GM12892 (cell line): ENCODE results near the gene APOL2.

GRCh38 chr22:35590623-35591346, 26.3 kb downstream of the MB start:
- RRBS: no CpG with 5 or more reads among the region's 13 CpGs

- RRBS: no CpG with 5 or more reads among the region's 17 CpGs
Observed at GRCh38 chr22:35612759-35613504, 4.2 kb downstream of the MB start.

DNA sequence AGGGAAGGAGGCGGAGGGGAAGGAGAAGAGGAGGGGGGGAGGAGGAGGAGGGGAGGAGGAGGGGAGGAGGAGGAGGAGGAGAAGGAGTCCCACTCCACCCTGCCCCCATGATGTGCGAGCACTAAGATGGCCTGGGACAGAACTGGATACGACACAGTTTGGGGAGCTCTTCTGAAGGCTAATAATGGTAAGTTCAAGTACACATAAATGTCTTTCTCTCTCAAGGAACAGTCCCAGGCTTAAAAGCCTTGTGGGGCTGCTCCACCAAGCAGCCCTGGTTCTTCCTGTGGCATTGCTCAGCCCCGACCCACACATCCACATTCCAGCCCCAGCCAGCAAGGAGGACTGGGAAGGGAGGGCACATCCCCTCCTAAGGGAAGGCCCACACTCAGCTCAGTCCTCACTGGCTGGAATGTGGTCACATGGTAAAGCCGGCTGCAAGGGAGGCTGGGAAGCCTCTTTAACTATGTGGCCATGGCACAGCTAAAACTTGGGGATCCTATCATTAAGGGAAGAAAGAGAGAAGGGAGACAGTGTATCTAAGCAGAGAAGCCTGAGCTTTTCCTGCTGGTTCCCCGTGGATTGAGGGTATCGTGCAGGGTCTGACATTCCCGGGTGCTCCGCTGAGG, 13.3 kb upstream of the MB start:
- RRBS: no CpG with 5 or more reads among the region's 9 CpGs

DNA sequence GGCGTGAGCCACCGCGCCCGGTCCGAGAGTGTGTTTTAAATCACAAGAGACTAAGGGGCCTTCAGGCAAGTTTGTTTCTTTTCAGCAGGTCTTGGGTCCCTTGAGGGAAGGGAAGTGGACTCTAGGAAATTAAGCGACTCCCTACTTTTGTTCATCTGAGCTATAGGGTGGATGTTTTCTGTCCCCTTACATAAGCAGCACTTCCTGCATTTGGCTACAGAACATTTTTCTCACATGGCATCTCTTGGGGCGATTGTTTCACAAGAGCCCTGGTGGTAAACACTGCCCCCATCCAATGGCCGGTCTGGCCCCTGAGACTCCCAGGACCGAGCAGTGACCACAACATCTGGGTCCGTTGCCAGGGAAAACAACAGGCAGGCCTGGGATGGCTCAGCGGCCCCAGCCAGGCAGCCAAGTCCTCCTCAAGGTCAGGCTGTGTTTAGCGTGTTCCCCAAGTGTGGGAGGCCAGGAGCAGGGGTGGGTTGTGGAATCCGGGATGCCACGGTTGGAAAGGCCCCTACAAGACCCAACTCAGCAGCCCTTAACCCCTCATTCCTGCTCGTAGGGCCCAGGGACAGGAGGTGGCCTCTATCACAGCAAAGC, 1.6 kb upstream of the APOL6 start:
- RRBS: no CpG with 5 or more reads among the region's 15 CpGs

GRCh38 chr22:35713367-35713701, 4.3 kb upstream of the APOL5 start:
- RRBS: no CpG with 5 or more reads among the region's 10 CpGs

- RRBS: no CpG with 5 or more reads among the region's 8 CpGs
Observed at GRCh38 chr22:35741798-35742499, 24.3 kb downstream of the APOL5 start.

- RRBS: no CpG with 5 or more reads among the region's 14 CpGs
Observed at GRCh38 chr22:35839770-35840850, 122.4 kb downstream of the APOL5 start.

GRCh38 chr22:35846690-35847302, 129.1 kb downstream of the APOL5 start:
- RRBS: no CpG with 5 or more reads among the region's 4 CpGs

- RRBS: no CpG with 5 or more reads among the region's 4 CpGs
Observed at GRCh38 chr22:35914867-35915260, 113.8 kb downstream of the RBFOX2 start.

DNA sequence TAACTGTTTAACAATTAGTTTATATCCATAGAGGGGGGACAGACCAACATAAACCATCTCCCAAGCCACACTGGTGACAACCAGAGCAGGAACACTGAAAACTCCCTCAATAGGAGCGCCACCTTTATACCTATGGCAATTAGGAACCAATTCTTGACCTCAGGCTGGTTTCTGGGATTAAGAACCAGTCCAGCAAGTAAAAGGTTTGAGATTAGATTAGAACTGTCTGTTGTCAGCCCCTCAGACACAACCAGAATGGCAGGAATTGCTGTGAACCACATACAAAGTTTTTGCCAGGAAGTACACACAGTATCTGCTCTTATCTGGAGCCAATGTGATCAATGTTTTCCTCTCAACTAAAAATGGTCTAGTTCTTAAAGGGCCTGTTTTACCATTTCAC, 55.3 kb downstream of the RBFOX2 start:
- RRBS: no CpG with 5 or more reads among the region's 1 CpG

DNA sequence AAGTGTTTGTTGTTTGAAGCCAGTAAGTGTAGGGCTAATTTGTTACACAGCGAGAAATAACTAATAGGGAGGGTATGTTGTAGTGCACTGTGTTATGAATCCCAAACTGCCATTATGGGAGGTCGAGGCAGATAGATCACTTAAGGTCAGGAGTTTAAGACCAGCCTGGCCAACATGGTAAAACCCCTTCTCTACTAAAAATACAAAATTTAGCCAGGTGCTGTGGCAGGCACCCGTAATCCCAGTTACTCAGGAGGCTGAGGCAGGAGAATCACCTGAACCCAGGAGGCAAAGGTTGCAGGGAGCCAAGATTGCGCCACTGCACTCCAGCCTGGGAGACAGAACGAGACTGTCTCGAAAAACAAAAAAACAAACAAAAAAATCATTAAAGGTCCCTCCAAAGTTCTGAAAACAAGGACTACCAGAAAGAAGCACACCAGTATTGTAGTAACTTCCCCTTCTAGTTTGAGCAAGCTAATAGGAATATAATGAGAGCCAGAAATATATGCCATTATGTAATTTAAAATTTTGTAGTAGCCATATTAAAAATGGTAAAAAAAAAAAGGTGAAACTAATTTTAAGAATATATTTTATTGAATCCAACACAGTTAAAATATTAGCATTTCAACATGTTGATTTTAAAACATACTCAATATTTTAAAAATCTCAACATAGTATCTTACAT, 34.9 kb downstream of the RBFOX2 start:
- RRBS: no CpG with 5 or more reads among the region's 6 CpGs

- RRBS: no CpG with 5 or more reads among the region's 5 CpGs
Observed at GRCh38 chr22:35995763-35996452, 32.7 kb downstream of the RBFOX2 start.

DNA sequence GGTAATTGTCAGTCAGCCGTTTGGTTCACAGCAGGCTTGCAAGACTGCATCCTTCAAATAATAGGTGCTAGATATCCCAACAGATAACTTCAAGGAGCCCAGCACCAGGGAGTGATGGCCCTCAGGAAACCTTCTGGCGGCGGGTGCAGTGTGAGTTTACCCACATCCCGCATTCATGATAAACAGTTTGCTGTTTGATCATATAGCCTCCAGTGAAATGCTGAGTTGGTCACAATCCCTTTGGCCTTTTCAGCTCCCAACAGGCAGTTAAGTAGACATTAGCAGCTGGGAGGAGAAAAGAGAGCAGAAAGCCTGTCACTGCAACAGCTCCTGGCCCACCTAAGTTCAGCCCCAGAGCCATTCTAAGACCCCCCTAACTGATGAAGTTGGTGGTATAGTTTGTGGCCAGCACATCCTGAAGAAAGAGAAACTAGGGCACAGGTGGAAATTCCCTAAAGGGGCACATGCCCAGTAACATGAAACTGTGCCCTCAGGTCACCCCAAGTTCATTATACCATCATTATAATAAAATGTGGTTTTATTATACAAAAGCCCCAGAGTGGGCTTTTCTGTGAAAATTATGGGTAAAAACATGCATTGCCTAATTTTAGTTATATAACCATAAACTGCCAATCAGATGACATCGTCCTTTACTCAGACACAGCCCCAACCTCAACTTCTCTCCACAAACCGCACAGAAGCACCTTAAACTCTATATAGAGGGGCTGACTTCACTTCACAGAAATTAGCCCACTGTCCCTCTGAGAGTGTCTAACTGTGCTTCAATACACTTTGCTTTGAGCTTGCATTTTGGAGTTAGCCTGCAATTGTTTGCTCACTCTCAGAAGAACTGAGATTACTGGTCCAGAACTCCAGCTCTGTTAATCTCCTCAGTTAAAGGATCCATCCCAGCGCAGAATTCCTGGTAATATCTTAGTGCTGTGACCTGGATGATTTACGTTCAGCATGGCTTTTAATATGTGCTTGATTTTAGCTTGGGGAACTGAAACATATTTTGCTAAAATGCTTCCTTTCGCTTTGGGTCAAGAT, 1.6 kb upstream of the APOL3 start:
- RRBS: no CpG with 5 or more reads among the region's 9 CpGs

- RRBS: no CpG with 5 or more reads among the region's 3 CpGs
Observed at GRCh38 chr22:36197529-36197974, 4.1 kb downstream of the APOL4 start.

DNA sequence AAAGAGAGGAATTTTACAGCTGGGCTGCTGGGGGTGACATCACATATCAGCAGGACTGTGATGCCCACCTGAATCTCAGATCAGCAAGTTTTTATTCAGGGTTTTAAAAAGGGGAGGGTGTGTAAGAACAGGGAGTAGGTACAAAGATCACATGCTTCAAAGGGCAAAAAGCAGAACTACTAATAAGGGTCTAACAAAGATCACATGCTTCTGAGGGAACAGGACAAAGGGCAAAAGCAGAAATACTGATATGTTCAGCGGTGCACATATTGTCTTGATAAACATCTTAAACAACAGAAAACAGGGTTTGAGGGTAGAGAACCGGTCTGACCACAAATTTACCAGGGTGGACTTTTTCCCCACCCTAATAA, 7.8 kb upstream of the APOL4 start:
- RRBS: no CpG with 5 or more reads among the region's 2 CpGs

DNA sequence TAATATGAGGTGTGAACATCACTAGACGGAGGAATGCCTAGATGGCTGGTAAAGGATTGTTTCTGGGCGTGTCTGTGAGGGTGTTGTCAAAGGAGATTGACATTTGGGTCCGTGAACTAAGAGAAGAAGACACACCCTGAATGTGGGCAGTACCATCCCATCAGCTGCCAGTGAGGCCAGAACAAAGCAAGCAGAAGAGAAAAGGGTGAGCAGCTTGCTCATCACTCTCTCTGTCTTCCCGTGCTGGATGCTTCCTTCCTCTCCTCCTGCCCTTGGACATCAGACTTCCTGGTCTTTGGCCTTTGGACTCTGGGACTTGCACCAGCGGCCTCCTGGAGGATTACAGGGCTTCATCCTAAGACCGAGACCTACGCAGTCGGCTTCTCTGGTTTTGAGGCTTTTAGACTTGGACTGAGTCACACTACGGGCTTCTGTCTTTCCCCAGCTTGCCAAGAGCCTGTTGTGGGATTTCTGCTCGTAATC, 18.8 kb upstream of the APOL4 start:
- RRBS: no CpG with 5 or more reads among the region's 10 CpGs

DNA sequence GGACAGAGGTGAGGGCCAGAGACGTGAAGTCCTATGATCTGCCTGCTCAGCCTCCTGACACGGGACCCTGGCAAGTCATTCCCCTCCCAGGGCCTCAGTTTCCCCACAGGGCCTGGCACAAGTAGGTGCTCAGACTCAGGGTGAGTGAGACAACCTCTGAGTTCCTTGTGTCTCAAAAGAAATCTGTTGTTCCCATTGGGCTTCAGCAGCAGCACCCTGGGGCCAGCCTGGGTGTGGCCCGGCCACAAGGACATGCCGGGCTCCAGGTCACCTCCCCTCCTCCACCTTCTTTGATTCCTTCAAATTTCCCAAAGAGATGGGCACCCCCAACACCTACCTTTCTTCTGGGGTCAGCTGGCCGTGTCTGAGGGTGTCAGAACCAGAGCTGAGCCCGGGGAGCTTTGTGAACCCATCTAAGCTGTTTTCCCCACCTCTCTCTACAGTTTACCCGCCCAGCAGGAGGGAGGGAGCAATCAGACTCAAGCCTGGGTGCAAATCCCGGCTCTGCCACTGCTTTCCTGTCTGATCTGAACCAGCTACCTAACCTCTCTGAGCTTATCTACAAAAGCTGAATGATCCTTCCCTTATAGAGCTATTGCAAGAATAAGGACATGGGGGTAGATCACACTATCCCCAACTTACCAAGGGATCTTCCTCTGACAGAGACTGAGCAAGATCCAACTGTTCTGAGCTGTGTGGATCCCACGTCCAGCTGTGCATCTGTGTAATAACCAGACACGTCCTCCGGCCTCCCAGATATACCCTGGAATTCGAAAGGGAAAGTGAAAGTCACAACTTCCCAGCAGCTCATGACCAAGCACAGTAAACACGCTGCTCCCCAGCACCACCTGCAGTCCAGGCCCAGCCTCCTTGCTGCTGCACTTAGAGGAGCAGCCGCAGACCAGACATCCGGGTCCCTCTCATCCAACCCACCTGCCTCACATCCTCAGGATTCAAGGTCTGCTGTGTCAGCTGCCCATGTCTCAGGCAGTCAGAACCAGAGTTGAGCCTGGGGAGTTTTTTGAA, at the start of gene APOL2:
TSS of gene APOL2 (minus strand) at position 729 of the 1,026 bp plus-strand sequence.
- RRBS: no CpG with 5 or more reads among the region's 15 CpGs

DNA sequence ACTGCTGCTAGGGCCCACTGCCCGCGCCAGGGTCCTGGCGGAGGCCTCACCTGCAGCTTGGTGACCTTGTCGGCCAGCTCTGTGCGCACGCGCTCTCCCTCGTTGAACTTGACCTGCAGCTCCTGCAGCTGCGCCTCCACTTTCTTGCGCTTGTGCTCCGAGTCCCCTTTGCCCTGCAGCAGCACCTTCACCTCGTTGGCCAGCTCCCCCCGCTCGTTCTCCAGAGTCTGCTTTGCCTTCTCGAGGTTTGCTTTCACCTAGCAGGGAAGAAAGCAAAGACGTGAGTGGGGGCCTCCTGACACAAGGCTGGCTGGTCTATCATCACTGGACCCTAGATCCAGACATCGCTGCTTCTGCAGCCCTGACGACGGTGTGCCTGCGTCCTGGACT, 41.1 kb downstream of the APOL1 start:
- RRBS: no CpG with 5 or more reads among the region's 20 CpGs

DNA sequence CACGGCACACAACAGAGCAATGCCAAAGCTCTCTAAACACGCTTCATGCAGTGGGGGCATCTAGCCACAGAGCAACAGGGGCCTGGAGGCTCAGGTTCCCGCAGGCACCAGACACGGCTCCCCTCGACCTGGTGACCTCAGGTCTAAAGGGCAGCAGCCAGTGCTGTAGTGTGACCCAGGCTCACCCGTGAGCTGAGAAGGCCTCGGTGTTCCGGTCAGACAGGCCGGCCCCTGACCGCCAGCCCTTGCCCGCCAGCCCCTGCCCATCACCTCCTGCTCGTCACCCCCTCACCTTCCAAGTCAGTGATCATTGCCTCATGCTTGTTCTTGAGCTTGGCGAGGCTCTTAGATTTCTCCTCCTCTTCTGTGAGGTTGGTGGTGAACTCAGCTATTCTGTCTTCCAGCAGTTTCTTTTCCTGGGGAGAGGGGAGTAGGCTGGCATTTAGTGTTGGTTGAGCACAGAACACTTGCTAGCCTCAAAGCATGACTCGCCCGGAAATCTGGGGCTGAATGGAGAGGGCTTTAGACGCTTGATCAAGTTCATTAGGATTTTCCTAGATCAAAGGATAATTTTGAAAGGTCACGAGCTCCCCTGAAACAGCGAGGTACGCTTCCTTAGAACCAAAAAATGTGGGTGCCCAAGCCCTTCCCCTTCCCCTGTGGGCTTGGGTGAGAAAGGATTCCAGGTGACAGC, 45.8 kb downstream of the APOL1 start:
- RRBS: no CpG with 5 or more reads among the region's 19 CpGs

DNA sequence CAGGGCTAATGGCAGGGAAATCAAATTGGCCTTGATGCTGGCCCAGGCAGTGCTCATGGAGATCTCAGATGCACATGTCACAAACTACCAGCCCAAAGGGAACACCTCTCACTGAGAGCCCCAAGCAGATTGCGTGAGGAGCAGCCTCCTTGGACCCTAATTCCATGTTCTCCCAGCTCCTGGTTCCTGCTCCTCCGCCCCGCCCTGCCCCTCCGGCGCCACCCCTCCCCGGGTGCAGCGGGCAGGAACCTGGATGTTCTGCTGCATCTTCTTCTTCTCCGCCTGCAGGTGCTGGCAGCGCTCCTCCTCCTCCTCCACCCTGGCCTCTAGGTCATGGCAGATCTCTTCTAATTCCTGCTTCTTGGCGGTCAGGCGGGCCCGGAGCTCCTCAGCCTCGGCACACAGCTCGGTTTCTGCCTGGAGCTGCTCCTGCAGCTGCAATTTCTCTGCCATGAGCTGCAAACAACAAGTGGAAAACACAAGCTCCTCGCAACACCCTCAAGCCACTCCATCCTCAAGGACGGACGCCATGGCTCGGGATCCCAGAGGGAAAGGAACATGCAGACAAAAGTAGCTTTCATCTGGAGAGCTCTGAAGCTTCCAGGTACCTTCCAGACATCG, 47.8 kb downstream of the APOL1 start:
- RRBS: no CpG with 5 or more reads among the region's 19 CpGs